Placental pericyte (primary cell): ENCODE results near the gene BIRC6.

DNA sequence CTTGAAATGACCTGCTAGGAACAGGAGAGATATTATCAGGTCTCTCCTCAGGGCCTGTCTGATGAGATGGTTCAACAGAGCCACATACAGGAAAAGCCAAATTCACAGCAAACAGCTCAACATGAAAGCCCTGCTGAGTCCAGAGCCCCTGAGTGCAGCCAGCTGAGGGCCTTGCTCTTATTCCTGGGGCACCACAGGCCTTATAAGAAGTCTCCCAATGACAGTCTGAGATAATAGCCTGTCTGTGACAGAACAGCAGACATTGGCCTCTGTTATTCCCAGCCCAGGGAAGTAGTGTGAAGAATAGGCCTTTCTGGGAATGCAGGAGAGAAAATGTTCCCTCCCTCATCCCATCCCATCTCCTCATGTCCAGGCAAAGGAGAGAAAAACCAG, 69.0 kb downstream of the LBH start:
- CAGE, long polyA plus RNA = no peak

GRCh38 chr2:30336812-30337781, 105.8 kb downstream of the LBH start:
- CAGE, long polyA plus RNA = no peak

- CAGE, long polyA plus RNA = no peak
Measured at GRCh38 chr2:30339285-30339484, 107.9 kb downstream of the LBH start.

- CAGE, long polyA plus RNA = no peak
Measured at GRCh38 chr2:30403553-30403927, 43.5 kb upstream of the LCLAT1 start.

DNA sequence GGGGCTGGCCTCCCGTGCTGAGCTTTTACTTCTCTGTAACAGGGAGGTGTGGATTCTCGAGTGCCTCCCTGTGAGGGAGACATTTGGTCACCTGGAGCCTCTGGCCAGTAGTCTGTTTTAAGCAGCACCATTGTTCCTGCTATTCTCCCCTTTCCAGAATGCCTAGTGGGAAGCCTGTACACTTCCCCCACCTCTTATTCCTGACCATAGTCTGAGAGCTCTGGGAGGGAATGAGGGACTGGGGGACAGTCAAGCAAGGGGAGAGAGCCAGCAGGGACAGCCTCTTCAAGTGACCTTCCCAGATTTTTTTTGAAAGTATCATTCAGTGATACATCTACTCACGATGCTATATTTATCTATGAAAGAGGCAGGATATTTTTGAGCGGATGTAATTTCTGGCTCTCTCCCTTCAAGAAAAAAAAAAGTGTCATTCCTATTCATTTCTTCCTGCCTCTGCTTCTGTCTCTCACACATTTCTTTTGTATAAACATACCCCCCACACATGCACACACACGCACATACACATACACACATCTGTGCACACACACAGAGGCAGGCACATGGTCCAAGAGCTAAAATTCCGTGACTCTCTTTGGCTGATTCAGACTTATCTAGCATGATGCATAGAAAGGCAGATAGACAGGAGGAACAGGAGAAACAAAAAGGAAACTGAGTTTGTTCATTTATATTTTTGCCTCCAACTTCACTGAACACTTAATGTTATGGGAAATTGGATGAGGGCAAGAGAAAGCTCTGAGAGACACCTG, 112.6 kb downstream of the CAPN13 start:
- CAGE, long polyA plus RNA = no peak

DNA sequence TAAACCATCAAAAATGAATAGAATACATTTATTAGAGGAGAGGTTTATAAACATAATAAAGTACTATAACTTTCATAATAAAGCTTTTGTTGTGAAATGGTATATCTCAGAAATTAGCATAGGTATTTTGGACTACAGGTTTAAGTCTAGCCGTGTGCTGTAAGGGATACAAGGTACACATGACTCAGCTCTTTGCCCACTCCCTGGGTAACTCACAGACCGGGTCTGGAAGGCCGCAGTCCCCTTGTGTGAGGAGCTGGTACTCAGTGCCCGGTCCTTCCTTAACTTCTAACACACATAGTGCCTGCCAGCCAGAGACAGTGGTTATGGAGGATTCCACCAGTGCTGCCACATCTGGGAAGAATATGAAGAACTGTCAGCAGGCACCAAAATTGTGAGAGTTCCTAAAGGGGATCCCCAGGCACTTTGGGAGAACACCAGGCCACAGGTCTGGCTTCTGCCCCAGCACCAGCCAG, 29.2 kb downstream of the CAPN13 start:
- CAGE, long polyA plus RNA = no peak

- CAGE, long polyA plus RNA = no peak
Measured at GRCh38 chr2:31319678-31320320, 85.8 kb downstream of the EHD3 start.

DNA sequence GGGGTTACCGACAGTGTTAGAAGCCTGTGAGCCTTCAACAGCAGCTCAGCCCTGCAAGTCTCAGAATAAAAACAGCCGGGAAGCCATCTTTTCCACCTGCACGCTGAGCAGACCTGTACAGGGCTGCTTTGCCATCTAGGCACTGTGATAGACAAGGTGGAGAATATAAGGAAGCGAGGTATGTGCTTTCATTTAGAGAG, 49.1 kb downstream of the XDH start:
- CAGE, long polyA plus RNA = no peak

DNA sequence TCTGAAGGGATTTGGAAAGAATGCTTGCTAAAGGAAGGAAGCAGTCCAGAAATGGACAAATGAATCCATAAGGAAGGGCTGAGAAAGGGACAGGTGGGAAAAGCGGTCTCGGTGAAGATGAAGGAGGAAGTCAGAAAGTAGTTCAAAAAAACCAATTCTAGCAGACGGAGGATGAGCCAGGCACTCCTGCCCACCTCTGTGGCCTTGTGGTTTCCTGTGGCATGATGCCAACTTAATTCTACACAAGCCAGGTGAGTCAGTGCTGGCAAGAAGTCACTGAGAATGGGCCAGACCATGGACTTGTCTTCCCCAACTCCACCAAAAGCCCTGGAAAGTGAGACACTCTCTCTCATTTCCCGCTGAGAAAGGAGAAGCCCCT, 15.5 kb upstream of the XDH start:
- CAGE, long polyA plus RNA = no peak

DNA sequence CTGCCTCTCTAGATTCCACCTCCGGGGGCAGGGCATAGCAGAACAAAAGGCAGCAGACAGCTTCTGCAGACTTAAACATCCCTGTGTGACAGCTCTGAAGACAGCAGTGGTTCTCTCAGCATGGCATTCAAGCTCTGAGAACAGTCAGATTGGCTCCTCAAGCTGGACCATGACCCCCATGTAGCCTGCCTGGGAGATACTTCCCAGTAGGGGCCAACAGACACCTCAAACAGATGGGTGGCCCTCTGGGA, 75.0 kb upstream of the XDH start:
- CAGE, long polyA plus RNA = no peak

GRCh38 chr2:31707984-31708212, 127.2 kb upstream of the SRD5A2 start:
- CAGE, long polyA plus RNA = no peak

DNA sequence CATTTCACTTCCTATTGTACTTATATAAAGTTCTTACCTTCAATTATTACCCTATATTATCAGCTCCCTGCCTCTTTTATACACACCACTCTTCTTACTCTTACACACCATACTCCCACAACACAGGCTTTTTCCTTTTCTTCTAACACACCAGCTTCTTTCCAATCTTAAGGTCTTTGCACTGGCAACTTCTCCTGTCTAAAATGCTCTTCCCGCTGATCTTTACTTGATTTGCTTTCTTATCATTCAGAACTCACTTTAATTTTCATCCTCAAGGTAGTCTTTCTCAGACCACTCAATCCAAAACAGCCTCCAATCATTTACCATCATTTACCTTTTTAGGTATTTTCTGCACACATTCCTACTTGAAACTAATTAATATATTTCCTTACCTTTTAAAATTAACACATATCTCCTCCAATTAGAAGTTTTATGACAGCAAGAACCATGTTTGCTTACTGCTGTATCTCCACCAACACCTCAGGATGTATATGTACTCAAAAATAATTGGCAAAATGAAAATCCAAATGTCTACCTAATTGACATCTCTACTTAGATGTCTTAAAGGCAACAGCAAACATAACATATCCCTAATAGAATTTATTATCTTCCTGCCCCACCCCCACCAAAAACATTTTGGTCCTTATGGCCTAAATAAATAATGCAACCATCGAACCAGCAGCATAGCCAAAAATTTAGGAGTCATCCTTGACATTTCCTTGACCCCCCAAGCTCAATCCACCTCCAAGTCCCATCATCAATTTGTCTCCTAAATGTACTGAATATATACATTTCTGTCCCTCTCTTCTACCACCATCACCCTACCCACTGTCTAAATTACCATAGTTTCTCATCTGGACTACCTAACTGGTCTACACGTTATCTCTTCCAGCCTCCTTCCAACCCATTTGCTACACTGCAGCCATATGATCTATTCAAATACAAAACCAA, 134.5 kb downstream of the MEMO1 start:
- CAGE, long polyA plus RNA = no peak

DNA sequence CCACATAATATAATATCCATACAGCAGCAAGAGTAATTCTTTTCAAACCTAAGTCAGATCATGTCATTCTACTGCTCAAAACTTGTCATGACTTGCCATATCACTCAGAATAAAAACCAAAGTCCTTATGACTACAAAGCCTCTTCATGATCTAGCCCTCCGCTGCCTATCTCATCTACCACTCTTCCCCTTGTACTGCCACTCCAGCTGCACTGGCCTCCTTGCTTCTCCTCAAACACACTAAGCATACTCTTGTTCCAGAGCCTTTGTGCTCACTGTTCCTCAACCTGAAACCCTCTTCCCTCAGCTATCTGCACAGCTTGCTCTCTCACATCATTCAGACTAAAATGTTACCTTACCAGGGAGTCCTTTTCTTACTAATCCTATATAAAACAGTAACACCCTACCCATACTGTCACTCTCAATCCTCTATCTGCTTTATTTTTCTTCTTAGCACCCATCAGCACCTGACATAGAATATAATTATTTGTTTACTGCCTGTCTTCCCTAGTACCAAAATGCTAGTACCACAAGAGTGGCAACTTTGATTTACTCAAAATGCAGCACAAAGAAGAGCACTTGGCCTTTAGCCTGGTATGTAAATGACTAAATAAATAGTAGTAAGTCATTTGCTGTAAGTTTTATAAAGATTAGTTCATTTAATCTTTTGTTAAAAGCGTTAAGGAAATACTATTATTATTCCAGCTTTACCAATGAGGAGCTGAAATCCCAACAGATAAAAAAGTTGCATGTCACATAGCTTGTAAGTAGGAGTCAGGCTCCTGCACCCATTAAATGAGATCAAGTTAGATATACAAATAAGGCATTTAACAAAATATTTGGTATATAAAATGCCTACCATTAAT, 69.6 kb downstream of the MEMO1 start:
- CAGE, long polyA plus RNA = no peak

GRCh38 chr2:31980595-31981067, 30.2 kb downstream of the MEMO1 start:
- CAGE, long polyA plus RNA = no peak

GRCh38 chr2:31998869-31999928, 11.6 kb downstream of the MEMO1 start:
- CAGE, long polyA plus RNA = no peak

DNA sequence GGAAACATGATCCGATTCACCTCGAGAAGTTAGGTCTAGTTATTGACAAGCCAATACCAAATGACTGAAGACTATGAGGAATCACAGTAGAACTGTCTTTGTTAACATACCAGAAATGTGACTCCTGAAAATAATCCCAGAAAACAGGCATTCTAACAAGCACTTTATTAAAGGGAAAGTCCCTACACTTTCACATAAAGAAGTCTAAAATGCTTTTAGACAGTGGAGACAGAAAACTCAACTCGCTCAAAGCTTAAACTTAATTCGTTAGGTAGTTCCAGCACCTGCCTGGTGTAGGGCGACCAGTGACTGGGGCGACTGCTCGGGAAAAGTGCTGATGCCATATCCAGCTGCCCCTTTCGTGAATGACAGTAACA, 1.9 kb downstream of the MEMO1 start:
- CAGE, long polyA plus RNA = no peak

GRCh38 chr2:32009336-32010367, 1.2 kb downstream of the MEMO1 start:
- CAGE, long polyA plus RNA = no peak

GRCh38 chr2:32010368-32010695, 476 bp downstream of the MEMO1 start:
- CAGE, long polyA plus RNA = no peak

DNA sequence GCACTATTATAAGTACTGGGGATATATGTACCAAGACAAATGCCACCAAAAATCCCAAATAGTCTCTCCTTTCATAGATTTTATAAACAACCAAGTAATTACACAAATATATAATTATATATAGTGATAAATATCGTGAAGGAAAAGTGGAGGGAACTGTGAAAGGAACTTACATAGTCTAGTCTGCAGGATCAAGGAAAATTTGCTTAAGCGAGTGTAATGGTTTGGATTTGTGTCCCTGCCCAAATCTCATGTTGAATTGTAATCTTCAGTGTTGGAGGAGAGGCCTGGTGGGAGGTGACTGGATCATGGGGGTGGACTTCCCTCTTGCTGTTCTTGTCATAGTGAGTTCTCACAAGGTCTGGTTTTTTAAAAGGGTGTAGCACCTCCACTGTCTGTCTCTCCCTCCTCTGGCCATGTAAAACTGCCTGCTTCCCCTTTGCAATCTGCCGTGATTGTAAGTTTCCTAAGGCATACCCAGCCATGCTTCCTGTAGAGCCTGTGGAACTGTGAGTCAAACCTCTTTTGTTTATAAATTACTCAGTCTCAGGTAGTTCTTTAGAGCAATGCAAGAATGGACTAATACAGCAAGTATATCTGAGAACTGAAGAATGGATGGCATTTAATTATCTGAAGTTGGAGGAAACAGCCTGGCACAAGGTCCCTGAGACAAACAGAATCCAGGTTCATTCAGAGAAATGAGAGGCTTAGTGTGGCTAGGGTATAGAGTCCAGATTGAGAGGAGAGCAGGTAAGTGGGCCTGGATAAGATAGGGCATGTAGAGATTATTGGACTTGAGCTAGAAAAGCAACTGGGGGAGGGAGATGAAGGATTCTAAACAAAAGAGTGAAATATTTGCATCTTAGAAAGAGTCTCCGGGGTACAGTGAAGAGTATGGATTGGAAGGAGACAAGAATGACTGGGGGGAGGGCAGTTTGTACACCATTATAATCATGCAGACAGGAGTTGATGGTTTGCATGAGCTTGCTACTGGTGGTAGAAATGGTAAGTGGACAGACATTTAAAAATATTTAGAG, 6.7 kb downstream of the YIPF4 start:
- CAGE, long polyA plus RNA = no peak

DNA sequence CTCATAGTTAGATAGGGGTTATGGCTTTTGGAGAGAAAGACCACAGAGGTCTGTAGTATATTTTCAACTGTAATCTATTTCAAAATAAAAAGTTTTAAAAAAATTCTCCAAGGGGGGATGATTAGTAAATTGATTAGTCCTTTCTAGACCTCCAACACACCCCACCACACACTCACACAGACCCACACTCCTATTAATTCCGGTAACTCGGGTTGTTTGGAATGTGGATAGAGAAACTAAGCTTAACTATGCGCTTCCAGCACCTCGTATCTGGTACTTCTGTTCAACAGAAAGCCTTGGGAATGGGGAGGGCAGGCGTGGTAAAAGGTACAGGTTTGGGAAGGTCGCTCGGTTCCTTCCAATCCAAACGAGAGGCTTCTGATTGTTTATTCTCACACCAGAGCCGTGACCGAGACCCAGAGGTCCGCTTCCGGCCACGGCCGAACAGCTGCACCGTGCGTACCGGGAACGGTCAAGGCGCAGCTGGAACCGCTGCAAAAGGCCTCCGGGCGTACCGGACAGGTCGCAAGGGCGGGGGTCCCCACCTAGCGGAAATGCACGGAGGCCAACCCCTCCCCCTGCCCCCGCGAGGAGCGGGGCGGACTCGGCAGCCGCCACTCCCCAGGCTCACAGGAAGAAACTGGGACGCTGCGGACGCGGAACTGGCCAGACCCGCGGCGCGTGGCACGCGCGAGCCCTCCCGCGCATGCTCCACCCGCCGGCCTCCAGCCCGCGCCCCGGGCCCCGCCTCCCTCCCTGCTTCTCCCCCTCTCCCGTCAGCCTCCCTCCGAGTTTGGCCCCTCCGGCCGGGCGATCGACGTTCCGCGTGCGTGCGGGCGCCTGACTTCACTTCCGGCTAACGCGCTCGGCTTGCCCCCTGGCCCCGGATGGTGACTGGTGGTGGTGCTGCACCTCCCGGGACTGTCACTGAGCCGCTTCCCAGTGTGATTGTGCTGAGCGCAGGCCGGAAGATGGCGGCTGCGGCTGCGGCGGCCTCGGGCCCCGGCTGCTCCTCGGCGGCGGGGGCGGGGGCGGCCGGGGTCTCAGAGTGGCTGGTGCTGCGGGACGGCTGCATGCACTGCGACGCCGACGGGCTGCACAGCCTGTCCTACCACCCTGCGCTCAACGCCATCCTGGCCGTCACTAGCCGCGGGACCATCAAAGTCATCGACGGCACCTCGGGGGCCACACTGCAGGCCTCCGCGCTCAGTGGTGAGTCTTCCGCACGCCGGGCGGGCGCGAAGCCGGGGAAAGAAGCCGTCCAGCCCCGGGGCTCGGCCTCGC, at the start of gene BIRC6:
TSS of gene BIRC6 (plus strand) at position 749 of the 1,284 bp plus-strand sequence.
- CAGE, long polyA plus RNA = no peak